Suprapubic skin (tissue), 4 donors: ENCODE results near the genes GSTM1 and PROK1.

DNA sequence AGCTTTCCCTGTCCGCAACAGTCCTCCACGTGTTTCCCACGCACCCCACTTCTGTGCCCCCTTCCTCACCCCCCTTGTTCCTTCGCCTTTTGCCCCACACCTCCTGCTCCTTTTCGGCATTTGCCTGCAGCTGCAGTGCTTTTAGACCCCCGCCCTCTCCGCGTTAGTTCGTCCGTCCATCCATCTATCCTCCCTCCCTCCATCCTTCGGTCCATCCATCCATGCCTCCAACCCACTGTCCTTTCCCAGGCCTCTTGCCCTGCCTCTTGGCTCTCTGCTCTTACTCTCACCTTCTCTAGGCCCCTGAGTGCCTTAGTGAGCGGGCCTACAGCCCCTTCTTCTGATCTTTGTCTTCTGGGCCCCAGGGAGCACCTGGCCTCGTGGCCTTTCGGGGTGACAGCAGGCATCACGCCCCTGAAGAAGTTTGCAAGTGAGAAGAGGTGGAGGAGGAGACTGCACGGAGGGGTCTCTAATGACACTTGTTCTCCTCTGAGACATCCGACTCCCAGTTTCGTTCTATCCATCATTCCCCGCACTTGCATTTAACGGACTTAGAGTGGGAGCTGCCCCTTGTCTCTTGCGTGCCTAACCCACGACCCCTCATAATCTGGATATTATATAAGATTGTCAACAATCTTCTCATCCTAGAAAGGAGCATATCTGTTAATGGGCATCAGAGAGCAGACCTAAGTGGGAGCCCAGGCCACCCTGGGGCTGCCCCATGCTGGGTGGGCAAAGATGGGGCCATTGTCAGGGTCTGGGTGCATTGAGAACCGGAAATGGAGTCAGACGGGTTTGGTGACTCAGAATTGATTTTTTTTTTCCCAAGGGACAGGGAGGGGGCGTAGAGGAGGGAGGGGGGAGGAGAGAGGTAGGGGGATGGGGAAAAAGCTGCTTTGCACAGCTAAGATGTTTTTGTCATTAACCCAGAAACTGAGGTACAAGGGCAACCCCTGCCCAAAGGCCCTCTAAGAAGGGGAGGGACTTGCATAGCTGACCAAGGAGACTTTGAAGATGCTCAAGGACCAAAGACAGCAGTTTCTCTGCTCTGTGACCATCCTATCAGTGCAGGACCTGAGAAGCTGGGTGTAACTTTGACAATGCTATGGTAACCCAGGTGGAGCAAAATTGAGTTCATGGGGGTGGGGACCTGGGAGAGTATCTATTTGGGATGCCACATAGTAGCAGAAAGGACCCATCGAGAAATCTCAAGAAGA, 1.1 kb downstream of the ATXN7L2 start:
- PRO-cap = no peak
- RAMPAGE, long total RNA, 4 experiments = no peak in any of the 4 experiments

- PRO-cap = no peak
- RAMPAGE, long total RNA, 4 experiments = no peak in any of the 4 experiments
Measured at GRCh38 chr1:109497854-109498852, 4.3 kb downstream of the CYB561D1 start.

DNA sequence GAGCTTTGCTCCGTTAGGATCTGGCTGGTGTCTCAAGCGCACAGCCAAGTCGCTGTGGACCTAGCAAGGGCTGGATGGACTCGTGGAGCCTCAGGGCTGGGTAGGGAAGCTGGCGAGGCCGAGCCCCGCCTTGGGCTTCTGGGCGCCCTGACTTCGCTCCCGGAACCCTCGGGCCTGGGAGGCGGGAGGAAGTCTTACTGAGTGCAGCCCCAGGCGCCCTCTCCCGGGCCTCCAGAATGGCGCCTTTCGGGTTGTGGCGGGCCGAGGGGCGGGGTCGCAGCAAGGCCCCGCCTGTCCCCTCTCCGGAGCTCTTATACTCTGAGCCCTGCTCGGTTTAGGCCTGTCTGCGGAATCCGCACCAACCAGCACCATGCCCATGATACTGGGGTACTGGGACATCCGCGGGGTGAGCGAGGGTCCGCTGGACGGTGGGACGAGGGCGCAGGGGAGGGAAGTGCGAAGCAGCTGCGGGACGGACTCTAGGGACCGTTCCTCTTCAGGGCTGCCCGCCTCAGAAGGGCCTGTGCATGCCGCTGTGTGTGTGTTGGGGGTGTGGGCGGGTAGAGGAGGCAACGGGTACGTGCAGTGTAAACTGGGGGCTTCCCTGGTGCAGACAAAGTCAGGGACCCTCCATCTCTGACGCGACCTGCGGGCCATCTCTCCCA, at the start of gene GSTM1:
Gene GSTM1, plus strand, starts transcription at position 314 of the 665 bp plus-strand sequence.
- PRO-cap = bidirectional peak, plus-strand start at position 341 of the sequence, minus-strand start at position 170 of the sequence
- RAMPAGE, long total RNA, 4 experiments = start-site peak on the plus strand in 1 of 4 experiments, centred at position 365 of the sequence, 304 reads per replicate

DNA sequence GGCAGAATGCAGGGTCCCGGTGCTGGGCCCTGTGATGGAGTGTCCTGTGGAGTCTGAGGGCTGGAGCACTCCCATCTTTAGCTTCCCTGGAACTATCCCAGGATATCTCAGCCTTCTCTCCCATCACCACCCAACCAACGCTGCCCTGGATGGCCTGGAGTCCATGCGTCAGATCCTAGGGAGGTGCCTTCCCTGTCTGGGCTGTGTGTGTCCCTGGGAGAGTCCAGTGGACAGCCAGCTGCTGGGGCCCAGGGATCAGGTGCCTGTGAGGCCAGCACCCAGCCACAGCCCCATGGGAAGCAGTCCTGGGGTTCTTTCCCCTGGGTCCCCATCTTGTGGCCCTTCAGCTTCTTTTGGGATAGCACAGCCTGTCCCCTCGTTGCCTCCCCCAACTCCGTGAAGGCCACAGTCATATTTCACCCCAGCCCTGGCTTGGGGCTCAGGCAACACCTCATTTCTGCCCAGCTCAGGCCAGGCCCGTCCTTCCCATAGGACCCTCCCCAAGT, 1.1 kb upstream of the EPS8L3 start:
- PRO-cap = no peak
- RAMPAGE, long total RNA, 4 experiments = no peak in any of the 4 experiments

- PRO-cap = no peak
- RAMPAGE, long total RNA, 4 experiments = no peak in any of the 4 experiments
Measured at GRCh38 chr1:109766075-109766600, 2.4 kb upstream of the EPS8L3 start.

- PRO-cap = no peak
- RAMPAGE, long total RNA, 4 experiments = no peak in any of the 4 experiments
Measured at GRCh38 chr1:109883252-109883931, 27.3 kb upstream of the CSF1 start.

GRCh38 chr1:109959888-109960510, 24.6 kb upstream of the AHCYL1 start:
- PRO-cap = no peak
- RAMPAGE, long total RNA, 4 experiments = no peak in any of the 4 experiments

DNA sequence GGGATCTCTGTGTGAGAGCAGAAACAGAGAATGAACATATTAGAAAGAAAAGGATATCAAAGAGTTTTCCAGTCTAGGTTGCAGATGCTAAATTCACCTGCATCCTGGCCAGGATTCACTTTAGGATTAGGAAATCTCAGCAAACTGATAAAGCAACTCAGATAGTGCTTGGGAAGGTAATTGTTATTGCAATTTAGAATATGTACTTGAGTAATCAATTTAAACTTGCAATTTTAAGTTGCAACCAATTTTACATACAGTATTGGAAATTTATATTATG, 6.6 kb upstream of the STRIP1 start:
- PRO-cap = no peak
- RAMPAGE, long total RNA, 4 experiments = no peak in any of the 4 experiments

DNA sequence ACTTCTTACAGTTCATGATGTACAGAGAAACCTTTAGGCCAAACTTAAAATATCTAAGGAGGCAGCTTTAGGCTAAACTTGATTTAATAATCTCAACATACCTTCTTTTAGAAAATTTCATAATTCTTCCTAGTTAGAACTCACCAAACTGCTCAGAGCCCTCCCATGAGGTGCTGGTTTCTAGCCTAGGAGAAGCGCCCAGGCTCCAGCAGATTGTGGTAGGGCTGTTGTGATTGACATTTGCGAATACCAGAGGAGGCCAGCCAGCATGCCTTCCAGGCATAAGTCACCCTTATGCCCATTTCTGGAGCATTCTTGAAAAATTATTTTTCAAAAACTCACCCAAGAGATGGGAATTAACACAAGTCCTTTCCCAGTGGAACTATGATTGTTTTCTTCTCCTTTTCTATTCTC, 22.6 kb upstream of the KCNC4 start:
- PRO-cap = no peak
- RAMPAGE, long total RNA, 4 experiments = no peak in any of the 4 experiments

GRCh38 chr1:110212203-110212621, 2.1 kb downstream of the KCNC4 start:
- PRO-cap = no peak
- RAMPAGE, long total RNA, 4 experiments = no peak in any of the 4 experiments

GRCh38 chr1:110242837-110243762, 33.0 kb downstream of the KCNC4 start:
- PRO-cap = no peak
- RAMPAGE, long total RNA, 4 experiments = no peak in any of the 4 experiments

DNA sequence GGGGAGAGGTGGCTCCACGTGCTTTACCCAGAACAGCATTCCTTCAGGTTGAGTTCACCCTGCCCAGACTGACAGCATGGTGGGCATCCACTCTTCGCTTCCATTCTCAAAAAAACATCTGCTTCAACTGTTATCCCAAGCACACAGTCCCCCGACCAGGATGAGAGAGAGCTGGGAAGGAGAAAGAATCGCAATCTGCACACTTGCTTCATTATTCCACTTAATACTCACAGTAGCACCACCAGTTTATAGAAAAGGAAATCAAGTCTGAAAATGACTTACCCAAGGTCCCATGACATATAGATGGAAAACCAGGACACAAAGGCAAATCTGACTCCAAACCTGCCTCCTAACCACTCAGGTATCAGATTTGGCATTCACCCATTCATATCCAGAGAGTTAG, 27.3 kb upstream of the RBM15 start:
- PRO-cap = no peak
- RAMPAGE, long total RNA, 4 experiments = no peak in any of the 4 experiments

- PRO-cap = no peak
- RAMPAGE, long total RNA, 4 experiments = no peak in any of the 4 experiments
Measured at GRCh38 chr1:110371649-110372260, 19.1 kb downstream of the SLC16A4 start.

- PRO-cap = no peak
- RAMPAGE, long total RNA, 4 experiments = no peak in any of the 4 experiments
Measured at GRCh38 chr1:110421053-110421503, 13.6 kb upstream of the LAMTOR5 start.

DNA sequence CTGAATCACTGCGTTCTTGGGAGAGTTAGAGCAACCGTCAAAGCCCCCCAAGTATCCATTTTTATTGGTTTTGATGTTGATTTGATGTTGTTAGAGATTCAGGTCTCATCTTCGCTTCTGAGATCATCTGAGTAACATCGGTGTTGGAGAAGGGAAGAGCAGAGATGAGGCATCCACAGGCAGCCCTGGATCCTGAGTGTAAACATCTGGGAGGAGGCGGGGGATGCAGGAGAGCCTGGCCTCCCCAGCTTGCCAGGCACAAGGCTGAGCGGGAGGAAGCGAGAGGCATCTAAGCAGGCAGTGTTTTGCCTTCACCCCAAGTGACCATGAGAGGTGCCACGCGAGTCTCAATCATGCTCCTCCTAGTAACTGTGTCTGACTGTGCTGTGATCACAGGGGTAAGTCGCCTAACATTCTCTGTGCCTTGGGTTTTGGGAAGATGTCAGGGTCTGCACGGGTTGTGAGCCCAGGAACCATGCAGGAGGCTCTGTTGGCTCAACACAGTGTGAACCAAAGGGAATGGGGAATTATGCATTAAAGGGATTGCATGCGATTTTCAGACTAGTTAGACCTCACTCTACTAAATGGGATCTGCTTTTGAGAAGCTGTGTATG, at the start of gene PROK1:
Gene PROK1, plus strand, starts transcription at position 259 of the 614 bp plus-strand sequence.
- PRO-cap = no peak
- RAMPAGE, long total RNA, 4 experiments = start-site peak on the plus strand in 1 of 4 experiments, centred at position 258 of the sequence, 11 reads per replicate

GRCh38 chr1:110507883-110508547, 11.0 kb downstream of the KCNA10 start:
- PRO-cap = no peak
- RAMPAGE, long total RNA, 4 experiments = no peak in any of the 4 experiments

DNA sequence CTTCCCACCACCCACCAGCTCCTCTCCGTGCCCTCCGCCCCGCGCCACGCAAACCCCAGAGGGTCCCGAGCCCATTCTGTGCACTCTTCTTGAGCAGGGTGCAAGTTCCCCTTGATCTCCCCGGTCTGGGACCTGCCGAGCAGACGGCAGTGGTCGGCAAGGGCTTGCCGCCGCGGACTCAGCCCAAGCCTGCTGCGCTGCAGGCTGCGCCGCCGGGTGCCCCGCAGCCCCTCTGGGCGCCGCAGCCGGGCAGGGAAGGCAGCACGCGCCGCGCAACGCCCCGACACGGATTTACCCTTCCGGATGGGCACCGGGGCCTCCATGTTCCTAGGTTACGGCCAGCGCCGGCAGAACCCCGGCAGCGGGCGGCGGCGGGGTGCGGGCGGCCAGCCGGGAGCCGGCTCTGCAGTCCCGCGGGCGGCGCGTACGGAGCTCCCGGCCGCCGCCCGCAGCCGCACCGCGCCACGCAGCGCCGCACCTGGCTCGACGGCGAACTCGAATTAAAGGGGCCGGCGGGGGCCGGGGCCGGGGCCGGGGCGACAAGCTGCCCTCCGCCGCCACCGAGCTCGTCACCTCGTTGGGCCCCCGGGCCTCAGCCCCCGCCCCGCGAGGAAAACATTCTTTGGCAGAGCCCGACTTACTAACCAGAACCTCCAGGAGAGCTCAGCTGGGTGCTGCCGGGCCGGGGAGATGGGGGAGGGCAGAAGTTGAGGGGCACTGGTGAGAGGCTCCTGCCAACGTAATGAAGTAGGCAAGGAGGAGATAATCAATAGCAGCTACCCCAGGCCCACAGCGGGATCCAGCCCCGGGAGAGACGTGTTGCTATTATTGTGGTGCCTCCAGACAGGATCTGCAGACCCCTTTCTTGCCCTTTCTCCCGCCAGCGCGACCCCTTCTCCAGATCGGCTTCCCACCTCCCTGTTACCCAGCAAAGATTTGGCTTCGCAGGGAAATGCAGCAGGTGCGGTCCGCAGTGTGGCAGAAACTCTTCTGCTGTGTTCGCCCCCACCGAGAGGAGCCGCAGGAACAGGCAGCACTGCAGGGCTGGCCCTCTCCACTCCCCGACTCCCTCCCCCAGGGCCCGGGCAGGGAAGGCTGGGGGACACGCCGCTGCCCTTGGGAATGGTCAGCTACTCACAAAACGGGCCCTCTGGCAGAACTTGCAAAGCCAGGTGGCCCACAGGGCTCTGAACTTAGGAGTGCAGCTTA, 1.2 kb upstream of the KCNA2 start:
- PRO-cap = no peak
- RAMPAGE, long total RNA, 4 experiments = no peak in any of the 4 experiments

DNA sequence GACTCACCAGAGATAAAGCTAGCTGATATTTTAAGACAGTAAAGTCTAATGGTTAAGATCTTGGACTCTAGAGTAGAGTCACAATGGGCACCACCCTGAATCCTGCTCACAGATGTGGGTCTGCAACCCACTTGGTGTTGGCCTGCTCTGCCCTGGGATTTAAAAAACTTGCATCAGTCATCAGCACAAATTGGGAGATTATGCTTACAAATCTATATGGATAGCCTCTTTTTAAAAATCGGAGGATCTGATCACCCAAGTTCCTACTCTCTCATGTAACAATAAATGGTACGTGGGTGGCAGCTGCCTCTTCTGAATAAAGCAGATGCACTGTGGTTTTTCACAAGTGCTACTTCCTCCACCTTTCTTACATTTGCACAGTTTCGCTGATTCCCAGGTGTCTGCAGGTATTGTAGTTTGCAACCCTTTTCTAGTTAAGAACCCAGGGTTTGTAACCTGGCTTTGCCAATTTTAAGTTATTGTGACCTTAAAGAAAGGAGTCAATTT, 29.9 kb upstream of the KCNA2 start:
- PRO-cap = no peak
- RAMPAGE, long total RNA, 4 experiments = no peak in any of the 4 experiments

GRCh38 chr1:110786960-110787508, 85.9 kb upstream of the CD53 start:
- PRO-cap = no peak
- RAMPAGE, long total RNA, 4 experiments = no peak in any of the 4 experiments

GRCh38 chr1:110848824-110849306, 24.1 kb upstream of the CD53 start:
- PRO-cap = no peak
- RAMPAGE, long total RNA, 4 experiments = no peak in any of the 4 experiments